Pulmonary artery (tissue), 1 donor: ENCODE results near the gene CHST2.

GRCh38 chr3:141384275-141385057 is 16.2 kb downstream of the ZBTB38 start:
- PRO-cap: no peak

- PRO-cap: bidirectional peak, plus-strand start at chr3:141402766, minus-strand start at chr3:141402718
Observed at GRCh38 chr3:141402448-141403385, 34.4 kb downstream of the ZBTB38 start.

DNA sequence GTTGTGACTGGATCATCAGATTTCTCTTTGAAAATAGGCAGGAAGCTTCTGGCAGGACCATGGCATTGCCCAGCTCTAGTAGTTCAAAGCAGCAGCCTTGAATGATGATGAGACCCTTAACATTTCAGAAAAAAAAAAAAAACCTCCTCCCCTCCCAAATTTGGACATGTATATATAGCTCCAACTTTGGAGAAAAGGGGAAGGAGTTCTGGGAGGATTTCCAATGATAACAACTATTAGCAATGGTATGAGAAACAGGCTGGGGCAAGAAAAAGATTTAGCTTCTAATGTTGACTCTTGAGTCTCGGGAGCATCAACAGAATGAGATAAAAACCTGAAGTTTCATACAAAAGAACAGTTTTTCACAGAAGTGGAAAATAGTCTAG is 44.9 kb upstream of the RASA2 start:
- PRO-cap: no peak

DNA sequence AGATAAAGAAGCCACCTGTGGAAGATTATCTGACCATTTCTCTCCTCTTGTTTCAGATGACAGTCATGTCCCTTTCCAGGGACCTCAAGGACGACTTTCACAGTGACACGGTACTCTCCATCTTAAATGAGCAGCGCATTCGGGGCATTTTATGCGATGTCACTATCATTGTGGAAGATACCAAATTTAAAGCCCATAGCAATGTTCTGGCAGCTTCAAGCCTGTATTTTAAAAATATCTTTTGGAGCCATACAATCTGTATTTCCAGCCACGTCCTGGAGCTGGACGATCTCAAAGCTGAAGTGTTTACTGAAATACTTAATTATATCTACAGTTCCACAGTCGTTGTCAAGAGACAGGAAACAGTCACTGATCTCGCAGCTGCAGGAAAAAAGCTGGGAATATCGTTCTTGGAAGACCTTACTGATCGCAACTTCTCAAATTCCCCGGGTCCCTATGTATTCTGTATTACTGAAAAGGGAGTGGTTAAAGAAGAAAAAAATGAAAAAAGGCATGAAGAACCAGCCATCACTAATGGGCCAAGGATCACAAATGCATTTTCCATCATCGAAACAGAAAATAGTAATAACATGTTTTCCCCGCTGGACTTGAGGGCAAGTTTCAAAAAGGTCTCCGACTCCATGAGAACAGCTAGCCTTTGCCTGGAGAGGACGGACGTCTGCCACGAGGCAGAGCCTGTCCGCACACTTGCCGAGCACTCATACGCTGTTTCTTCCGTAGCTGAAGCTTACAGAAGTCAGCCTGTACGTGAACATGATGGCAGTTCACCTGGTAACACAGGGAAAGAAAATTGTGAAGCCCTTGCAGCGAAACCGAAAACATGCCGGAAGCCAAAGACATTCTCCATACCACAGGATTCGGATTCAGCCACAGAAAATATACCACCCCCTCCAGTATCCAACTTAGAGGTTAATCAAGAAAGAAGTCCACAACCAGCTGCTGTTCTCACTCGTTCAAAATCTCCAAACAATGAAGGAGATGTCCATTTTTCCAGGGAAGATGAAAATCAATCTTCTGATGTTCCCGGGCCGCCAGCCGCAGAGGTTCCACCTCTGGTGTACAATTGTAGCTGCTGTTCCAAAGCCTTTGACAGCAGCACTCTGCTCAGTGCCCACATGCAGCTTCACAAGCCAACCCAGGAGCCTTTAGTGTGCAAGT is 44.1 kb upstream of the RASA2 start:
- PRO-cap: no peak

- PRO-cap: no peak
Observed at GRCh38 chr3:141498602-141499732, 12.1 kb downstream of the RASA2 start.

GRCh38 chr3:141505107-141505900 is 18.5 kb downstream of the RASA2 start:
- PRO-cap: no peak

DNA sequence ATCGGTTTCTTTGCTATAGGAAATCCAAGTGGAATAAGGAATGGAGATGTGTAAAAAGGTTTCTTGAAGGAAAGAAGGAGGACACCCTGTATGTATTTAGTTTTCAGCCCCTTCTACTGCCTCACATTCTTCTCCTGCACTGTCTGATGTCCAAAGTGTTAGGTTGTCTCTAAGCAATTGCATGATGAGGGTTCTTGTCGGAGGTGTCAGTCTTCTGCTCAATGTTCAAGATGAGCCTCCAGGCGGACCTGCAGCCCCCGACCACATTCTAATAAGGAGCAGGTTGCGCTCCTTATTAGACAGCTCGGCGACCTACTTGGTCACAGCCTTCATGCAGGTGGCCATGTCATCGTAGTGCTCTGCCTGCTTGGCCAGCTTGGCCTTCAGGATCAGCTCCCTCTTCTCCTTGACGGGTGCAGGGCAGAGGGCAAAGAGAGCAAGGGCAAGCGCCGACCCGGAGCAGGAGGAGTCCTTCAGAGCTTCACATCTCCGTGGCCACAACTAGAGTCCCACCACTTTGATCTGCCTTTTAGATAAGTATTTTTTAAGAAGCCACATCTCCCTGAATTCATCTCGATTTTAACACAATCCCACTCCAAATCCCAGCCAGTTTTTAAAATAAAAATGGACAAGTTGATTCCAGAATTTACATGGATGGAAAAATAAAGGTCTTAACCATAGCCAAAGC is 113.5 kb downstream of the RASA2 start:
- PRO-cap: no peak

DNA sequence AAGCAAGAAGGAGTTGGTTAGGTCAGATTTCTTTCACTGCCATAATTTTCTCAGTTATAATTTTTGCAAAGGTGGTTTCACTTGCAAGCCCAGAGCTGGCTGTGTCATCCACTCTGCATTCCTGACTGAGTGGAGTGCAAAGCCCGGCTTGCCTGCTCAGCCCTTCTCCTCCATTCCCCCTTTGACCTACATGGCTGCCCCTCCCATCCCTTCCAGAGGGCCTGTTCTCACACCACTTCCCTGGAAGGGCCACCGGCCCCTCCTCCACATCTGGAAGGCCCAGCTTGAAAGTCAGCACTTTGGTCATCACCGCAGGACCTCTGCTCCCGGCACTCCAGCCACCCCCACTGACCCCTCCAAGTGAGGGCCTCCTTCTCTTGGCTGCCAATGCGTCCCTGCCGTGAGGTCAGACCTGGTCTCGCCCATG is 74.1 kb upstream of the RNF7 start:
- PRO-cap: no peak

DNA sequence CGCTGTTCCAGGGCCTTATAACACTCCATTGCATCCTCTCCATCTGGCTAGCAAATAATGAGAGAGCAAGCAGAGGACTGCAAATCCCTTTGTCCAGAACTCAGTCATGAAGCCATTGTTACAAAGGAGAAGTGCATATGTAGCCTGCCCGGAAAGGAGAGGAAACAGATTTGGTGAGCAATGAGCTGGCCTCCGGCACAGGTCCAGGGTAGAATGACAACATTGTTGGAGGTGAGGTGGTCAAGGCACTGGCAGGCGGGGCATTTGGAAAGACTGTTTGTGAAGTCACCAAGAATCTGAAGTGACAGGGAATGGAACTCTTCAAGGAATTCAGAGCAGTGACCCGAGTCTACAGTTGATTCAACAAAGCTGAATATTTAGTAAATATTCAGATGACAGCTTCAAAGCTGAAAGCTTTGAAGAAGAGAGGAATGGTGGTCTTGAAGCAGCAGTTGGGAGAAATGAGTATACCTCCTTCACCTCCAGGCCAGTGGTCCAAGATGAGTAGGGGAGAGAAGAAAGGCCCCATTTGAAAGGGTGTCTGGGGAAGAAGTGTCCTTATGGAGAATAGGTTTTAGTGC is 24.9 kb upstream of the ATP1B3 start:
- PRO-cap: no peak

DNA sequence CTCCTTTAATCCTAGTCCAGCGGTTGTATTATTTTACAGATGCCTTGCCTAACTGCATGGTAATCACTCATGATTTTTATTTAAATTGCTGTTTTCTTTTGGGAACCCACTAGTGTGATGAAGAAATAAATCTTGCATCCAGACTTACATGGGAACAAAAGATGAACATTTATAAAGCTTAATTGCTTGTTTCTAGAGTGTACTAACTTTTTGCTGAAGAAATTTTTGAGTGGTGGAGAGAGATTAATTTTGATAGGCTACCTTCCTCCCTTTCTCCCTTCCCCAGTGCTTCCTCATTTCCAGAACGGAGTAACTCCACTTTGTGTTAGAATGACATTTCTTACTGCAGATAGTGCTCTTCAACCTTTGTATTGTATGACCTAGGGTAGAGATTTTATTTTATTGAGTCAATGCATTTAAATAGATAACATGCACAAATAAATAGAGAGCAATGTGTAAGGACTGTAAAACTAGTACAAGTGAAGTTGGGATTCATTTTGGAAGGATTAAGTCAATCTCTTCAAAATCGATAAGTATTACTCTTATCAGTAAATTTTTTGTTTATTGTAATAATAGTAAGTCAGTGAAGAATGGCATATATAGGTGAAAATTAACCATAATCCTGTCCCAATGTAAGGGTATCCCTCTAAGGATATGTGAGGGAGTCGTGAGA is 1.9 kb downstream of the ATP1B3 start:
- PRO-cap: no peak

DNA sequence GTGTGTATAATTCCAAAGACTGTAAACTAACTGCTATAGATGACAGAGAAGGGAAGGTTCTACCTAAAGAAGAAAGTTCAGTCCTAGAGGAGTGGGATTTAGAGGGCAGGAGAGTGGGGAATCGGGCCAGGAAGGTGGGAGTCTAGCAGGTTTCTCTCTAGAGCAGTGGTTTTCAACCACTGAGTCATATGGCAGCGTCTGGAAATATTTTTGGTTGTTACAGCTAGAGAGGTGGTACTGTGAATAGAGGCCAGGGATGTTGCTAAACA is 28.6 kb downstream of the ATP1B3 start:
- PRO-cap: no peak

DNA sequence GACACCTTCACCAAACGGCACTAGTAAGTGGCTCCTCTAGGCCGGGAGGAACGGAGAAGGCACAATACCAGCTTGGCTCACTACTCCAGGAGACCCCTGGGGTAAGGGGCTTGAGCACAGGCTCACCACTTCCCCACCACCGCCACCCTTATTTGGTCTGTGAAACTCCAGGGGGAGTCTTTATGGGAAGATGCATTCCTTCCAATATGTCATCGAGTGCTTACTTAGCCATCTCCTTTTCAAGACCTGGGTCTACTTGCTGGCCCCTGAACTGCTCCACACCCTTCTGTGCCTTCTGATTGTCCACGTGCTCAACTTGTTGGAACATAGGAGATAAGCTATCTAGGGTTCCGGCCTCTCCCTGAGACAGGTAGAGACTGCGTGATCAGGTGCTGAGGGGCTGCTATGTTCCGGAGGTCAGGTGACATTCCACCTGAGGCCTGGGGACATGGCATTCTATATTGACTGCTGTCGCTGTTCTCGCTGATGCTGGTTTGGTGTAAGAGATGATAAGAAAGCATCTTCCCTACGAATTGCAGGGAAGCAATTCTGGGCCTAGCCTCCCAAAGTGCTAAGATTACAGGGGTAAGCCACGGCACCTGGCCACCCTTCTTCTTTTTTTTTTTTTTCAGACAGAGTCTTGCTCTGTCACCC is 65.5 kb downstream of the ATP1B3 start:
- PRO-cap: no peak

GRCh38 chr3:142430781-142431390 is 17.0 kb downstream of the XRN1 start:
- PRO-cap: no peak

- PRO-cap: no peak
Observed at GRCh38 chr3:142820945-142821236, 68.0 kb downstream of the PCOLCE2 start.

GRCh38 chr3:142935898-142936562 is 27.4 kb downstream of the PAQR9 start:
- PRO-cap: no peak

- PRO-cap: no peak
Observed at GRCh38 chr3:143026897-143027411, 25.6 kb downstream of the U2SURP start.

DNA sequence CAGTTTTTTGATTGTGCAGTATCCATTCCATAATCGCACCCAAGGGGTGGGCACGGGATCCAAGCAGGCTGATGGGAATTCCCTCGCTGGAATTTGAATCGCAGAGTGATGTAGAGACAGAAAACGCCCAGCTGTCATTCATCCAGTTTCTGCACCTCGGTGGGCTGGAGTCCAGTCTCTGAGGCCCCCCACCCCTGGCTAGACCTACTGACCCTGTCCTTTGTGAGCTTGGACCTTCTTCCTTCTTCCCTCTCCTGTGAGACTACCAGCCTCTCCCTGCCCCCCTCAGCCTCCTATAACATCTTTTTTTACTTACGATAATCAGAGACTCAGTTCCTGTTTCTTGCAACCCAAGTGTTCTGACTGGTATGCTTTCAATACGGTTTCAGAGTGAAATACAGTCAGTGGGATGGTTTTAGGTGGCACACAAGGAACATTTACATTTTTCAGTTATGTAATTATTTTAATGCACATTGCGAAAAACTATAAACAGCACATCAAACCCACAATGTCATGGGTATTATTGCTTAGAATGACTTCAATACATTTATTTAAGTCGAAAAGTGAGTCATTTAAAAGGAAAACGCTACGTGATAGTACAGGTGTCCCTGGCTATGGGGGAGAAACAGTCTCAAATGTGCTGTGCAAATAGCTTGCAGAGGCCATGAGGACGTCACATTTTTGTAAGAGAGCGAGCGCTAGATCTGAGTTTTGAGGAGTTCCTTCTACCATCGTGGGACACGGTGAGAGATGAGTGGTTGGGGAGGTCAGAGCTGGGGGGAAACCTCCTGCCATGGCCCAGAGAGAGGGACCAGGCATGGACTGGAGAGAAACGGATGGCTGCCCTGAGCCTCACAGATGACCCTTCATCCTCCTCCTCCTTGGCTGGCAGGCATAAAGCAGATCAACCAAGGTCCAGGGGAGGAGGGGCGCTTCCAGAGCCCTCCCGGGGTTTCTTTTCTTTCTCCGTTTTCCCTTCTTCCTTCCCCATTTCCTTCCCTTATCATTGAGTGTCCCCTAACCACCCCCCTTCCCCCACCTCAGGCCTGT is 37.4 kb upstream of the CHST2 start:
- PRO-cap: no peak

- PRO-cap: bidirectional peak, plus-strand start at chr3:143119773, minus-strand start at chr3:143119668
Observed at GRCh38 chr3:143119511-143120397, at the start of gene CHST2. TSS of gene CHST2 (plus strand) at chr3:143119771.

- PRO-cap: no peak
Observed at GRCh38 chr3:143160269-143160699, 40.7 kb downstream of the CHST2 start.

DNA sequence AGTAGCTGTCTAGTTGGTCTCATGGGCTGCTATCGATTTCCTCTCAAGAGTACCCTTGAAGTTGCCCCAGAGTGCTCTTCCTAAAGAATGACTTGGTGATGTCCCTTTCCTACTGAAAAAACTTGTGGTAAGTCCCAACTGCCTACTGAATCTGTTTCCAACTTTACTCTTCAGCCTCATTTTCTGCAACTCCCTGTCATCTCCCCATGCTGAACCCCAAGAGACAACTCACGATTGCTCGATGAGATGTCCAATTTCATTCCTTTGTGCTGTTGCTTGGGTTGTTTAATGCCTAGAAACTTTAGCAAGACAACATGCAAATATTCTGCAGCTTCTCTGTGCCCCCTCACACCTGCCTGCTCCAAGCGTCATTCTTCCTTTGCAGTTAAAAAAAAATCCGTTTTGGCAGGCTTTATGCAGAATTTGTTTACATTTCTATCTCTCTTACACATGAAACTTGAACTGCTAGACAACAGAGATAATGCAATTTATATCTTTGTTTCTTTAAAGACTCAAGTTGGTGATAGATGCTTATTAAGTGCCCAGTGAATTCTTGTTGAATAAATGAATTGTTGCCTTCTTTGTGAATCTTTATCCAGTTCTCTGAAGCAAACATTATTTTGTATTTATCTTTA is 53.1 kb downstream of the CHST2 start:
- PRO-cap: no peak